Measurements from ENCODE around the gene ANKUB1.

- RRBS, result no CpG with 5 or more reads among the region's 7 CpGs
Observed at GRCh38 chr3:149368777-149369996, 8.3 kb downstream of the TM4SF1 start.

DNA sequence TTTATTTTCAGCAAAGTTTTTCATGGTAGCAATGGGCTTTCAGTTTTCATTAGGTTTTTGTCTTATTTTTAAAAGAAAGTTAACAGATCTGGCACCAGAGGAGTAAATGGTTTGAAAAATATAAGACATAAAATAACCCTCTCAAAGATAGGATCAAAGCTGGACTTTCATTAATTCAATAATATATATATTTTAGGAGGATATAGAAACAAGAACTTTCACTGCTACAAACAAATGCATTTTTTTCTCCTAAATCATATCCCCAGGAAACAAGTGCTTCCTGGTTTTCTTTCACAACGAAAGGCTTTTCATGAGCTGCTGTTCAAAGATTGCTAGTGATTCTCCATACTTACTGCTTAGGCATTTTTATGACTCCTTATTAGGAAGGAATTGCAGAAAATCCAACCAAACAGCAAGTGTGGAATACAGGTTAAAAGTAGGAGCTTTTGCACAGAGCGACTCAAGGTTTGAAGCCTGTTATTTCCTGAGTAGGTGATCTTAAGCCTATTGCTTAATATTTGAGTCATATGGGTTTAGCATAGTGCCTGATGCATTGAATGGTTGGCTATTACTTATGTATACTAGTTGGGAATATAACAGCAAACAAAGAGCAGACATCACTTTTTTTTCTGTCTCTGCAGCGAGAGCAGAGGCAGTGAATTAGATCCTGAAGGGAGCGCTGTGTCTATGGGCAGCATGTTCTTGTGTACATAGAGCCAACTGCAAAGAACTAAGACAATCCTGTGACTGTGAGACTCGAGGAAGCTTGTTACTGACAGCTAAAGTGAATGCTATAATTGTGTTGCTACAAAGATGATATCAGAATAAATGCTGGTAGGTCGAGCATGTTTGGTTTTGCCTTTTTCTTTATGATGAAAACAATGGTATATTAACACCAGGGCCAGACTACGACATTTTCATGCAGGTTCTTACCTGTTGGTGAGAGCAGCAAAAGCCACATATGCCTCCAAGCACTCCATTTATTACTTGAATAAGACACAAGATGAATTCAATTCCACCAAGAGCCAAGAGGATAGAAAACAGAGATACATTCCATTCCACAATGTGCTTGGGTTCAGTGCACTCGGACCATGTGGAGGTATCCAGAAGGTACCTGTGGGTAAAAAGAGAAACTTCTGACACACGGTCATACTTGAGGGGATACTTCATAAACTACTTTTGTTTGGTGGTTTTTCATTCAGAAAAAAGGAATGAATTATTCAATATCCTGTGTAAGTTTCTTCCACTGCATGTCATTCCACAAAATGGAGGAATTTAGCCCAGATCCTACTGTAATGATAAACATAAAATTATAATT is 6.2 kb downstream of the TM4SF1 start:
- RRBS, result no CpG with 5 or more reads among the region's 9 CpGs

DNA sequence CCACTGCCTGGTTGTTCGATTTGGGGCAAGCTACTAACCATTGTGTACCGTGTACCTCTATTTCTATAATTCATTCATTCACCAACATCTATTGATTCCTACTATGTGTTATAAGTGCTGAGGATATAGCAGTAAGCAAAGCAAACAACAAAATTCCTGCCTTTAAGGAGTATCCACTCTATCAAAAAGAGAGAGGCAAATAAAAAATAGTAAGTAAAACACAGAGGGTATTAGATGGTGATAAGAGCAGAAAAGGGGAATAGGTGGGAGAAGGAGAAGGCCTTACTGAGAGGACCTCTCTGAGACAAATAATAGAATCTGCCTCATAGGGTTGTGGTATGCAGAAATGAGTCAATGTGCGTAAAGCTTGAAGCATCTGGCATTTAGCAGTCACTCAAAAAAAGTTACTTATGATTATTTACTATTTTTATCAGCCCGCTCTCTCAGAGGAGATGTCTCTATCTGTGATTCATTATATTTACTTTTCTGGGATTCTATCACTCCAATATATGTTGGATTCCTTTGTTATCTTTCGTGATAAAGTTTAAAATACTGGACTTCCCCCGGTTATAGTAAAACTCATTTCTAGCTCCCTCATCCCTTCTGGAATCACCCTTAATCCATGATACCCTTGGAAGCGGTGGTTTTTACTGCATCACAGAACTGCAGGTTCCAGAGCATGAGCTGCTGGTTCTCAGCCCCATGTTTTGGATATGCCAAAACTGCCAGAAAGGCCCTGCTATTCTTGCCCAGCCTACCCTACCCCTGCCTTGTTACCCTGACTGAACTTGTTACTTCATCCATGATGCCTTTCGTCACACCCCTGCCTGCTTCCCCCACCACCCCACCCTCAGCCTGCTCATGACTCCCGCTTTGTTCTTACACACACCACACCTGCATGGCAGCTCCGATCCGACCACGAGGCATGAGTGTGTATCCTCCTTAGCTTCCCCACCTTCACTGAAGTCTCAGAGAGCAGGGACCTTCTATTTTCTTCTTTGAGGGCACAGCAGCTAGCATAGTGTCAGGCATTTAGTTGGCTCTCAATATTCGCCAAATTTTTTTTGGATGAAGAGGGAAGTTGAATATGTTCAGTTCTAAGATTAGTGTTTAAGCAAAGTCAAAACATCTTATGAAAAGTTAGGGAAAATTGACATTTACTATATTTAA is 4.8 kb upstream of the TM4SF1 start:
- RRBS, result no CpG with 5 or more reads among the region's 13 CpGs

- RRBS, result no CpG with 5 or more reads among the region's 5 CpGs
Observed at GRCh38 chr3:149395395-149396154, 18.1 kb upstream of the TM4SF1 start.

DNA sequence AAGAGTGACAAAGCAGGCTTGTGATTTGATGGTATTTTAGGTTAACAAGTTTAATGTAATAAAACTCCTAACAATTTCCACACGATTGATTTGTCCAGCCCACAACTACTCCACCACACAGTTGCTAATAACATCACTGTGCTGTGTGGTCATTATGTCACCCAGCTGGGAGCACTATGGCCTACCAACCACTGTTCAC is 1.7 kb downstream of the WWTR1 start:
- RRBS, result no CpG with 5 or more reads among the region's 1 CpG

GRCh38 chr3:149792385-149792844 is at the start of gene ANKUB1:
TSS of gene ANKUB1 (minus strand) at chr3:149792554.
- RRBS, result no CpG with 5 or more reads among the region's 3 CpGs

- RRBS, result no CpG with 5 or more reads among the region's 4 CpGs
Observed at GRCh38 chr3:149816768-149817551, 3.9 kb downstream of the RNF13 start.

DNA sequence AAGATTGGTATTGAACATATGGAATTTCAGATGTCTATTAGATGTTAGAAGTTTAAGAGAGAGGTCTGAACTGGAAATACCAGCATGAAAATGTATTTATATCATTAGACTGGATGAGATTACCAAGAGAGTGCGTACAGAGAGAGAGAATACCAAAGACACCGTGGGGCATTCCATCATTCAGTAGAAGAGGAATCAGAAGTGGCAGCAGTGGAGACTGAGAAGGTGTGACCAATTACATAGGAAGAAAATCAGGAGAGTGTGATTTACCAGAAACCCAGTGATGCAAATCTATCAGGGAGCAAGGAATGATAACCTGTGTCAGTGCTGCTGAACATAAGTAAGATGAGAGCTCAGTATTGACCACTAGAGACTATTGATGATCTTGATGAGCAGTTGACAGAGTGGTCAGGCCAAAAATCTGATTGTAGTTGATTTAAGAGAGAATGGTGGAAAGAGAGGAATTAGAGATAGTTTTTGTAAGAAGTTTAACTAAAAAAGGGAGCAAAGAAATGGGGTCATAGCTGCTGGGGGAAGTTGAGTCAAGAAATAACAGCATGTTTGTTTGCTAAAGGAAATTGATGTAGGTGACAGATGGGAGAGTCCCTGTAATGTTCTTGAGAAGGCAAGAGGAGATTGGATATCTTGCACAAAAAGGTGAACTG is 46.3 kb downstream of the PFN2 start:
- RRBS, result no CpG with 5 or more reads among the region's 2 CpGs

DNA sequence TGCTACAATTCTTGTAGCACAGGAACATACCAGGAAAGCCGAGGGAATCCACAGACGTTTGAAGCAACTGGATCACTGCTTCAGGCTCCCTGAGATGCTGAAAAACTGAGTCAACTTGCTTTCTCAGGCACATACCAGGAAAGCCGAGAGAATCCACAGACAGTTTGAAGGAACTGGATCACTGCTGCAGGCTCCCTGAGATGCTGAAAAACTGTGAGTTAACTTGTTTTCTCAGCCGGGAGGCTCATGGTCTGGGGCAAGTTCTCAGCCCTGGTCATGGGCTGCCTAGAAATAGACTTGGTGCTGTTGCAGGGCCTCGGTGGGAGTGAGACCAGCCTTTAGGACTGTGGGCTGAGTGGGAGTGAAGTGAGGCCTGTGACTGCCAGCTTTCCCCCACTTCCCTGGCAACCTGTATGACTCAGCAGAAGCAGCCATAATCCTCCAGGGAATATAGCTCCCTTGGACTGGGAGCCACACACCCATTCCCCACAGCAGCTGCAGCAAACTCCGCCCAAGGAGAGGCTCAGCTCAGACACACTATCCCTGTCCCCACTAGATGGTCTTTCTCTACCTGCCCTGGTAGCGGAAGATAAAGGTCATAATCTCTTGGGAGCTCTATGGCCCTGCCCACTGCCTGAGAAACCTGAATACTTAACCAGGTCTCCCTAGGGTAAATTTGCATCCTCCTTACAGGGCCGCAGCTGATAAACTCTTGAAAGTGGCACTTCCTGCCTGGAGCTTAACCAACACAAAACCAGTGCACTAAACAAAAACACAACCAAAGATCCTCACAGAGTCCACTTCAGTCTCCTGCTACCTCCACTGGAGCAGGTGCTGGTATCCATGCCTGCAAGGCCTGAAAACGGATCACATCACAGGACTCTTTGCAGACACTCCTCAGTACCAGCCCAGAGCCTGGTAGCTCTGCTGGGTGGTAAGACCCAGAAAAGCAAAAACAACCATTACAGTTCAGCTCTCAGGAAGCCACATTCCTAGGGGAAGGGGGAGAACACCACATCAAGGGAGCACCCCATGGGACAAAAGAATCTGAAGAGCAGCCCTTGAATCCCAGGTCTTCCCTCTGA is 52.1 kb upstream of the PFN2 start:
- RRBS, result no CpG with 5 or more reads among the region's 9 CpGs

GRCh38 chr3:150216027-150216490 is 192.0 kb upstream of the TSC22D2 start:
- RRBS, result no CpG with 5 or more reads among the region's 3 CpGs

DNA sequence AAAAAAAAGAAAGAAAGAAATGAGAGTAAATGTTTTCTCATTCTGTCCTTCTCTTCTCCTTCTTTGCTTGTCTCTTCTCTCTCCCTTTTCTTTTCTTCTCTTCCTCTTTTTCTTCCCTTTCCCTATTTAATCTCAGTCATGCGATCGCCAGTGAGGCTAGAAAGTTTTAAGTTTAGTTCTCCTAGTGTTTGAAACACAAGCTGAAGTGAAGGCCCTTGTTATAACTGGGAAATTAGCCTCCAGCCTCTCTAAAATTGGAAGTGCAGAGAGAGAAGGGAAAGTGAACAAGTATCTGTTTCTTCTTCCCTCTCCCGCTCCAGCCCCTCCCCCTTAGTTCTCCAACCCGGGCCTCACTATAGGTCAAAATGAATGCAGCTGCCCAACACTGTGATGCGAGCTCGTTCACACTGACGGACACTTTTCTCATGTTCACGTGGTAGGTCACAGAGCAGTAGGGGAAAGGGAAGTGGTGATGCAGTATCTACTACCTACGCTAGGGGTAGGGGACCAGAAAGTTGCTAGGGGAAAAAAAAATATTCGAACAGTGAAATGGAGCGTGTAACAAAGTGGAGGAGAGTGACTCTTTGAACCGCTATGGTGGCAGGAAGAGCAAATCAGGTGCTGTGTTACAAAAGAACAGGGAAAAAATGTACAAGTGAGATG is 23.4 kb upstream of the TSC22D2 start:
- RRBS, result no CpG with 5 or more reads among the region's 12 CpGs

- RRBS, result no CpG with 5 or more reads among the region's 4 CpGs
Observed at GRCh38 chr3:150518845-150519551, 27.3 kb downstream of the SERP1 start.

- RRBS, result 99% methylated on average over 5 of the region's 24 CpGs
Observed at GRCh38 chr3:150520409-150520819, 25.9 kb downstream of the SERP1 start.

DNA sequence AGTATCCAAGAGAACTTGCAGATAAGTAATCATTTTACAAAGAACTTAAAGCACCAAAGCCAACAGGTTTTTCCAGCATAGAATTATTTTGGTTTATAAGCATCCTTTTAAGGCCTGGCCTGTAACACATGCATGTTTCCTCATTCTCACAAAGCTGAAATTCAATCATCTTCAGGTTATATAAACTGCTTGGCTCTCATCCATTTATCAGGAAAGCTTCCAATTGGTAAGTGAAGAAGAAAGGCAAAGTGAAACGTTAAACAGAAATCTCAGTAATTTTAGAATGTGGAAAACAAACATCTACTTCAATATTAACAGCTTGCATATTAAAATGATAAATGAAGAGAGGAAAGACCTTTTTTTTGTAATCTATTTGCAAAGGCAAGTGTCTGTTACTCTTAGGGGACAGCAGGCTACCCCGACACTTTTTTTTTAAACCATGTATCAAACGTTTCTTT is 1.5 kb downstream of the SERP1 start:
- RRBS, result no CpG with 5 or more reads among the region's 3 CpGs

DNA sequence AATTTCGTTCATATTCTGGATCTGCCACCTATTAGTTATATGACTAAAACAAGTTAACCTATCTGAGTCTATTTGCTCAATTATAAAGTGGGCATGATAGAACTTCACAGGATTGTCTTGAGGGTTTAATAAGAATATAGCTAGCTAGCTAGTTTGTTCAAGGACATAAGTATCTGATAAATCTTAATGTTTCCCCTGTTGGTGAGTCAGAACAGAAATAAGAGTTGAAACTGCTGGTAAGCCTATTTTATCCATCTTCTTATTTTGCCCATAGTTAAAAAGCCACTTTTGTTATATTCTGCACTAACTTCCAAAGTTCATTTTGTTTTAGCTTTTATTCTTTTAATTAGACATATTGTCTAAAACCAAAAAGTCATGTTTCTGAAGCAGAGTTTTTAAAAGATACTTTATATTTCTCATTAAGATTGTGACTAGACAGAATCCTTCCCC is 9.4 kb downstream of the SELENOT start:
- RRBS, result no CpG with 5 or more reads among the region's 1 CpG

- RRBS, result no CpG with 5 or more reads among the region's 1 CpG
Observed at GRCh38 chr3:150728923-150729127, 25.1 kb upstream of the ERICH6 start.

- RRBS, result no CpG with 5 or more reads among the region's 1 CpG
Observed at GRCh38 chr3:150737907-150738312, 25.1 kb downstream of the SIAH2 start.

- RRBS, result no CpG with 5 or more reads among the region's 7 CpGs
Observed at GRCh38 chr3:150741359-150742211, 21.4 kb downstream of the SIAH2 start.

DNA sequence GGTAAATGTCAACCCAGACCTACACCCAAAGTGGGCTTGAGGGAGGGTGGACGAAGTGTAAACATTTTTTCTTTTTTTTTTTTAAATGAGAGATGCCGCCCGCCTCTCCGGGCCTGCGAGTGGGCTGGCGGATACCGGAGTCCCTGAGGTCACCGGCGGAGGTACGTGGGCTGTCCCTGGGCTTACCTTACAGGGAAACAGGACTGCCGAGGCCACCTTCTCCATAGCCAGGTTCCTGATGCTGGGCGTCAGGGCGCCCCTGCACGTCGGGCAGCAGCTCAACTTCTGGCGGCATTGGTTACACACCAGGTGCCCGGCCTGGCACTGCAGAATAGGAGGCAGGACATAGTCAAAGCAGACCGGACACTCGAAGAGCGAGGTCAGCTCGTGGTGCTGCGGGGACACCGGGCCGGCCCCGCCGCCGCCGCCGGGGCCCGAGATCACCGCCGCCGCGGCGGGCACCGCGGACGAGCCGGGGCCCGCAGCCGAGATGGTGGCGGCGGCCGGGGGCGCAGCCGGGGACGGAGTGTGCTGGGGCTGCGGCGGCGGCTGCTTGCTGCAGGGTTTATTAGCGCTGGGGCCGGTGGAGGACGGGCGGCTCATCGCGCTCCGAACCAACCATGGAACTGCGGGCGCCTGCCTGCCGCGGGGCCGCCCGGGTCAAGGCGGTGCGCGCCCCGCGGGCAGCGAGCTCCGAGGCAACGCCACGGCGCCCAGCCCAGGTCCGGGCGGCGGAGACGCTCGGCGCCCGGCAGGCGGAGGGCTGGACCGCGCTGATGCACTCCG is 529 bp downstream of the SIAH2 start:
- RRBS, result 4% methylated on average over 52 of the region's 84 CpGs

DNA sequence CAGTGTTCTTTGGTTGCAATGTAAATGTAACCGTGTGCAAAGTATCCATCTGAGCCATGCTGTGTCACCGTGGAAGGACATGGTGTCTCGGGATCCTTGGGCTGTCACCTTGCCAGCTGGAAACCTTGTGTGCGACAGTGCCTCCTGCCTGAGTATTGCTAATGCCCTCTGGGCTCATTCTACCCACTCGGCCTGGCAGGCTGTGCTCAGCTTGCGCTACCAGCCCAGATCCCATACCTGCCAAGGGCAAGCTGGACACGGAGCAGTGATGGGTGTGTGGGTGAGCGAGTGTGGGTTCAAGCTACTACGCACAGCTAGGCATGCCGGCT is 10.7 kb upstream of the SIAH2 start:
- RRBS, result no CpG with 5 or more reads among the region's 10 CpGs